ENCODE measurements around the genes REV1, AFF3 and RPL31.

- PRO-cap: no peak
Observed at GRCh38 chr2:99337726-99338696, 822 bp downstream of the EIF5B start.

- PRO-cap: no peak
Observed at GRCh38 chr2:99400459-99401507, 63.6 kb downstream of the EIF5B start.

- PRO-cap: unidirectional peak, minus-strand start at chr2:99489981; unidirectional peak, minus-strand start at chr2:99490214
Observed at GRCh38 chr2:99489857-99490877, at the start of gene REV1. TSS of gene REV1 (minus strand) at chr2:99490017.

GRCh38 chr2:99593873-99594282 lies 104.1 kb upstream of the REV1 start:
- PRO-cap: no peak

DNA sequence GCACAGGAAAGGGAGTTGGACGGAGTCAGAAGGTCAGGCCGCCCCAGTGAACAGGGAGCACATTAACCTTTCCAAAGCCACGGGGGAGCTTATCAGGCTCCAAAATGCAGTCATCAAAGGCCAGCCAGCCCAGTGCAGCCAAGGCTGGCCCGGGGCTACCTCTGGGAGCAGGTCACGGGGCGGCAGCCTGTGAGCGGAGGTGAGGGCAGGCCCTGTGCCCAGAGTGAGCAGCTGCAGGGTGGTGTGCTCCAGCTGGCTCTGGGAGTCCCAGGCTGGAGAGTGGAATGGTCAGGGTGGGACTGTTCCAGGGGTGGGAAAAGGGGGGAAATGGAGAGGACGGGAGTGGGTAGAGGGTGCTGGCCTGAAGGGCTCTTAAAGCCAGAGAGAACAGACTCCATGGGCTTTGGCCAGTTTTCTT lies 146.9 kb upstream of the REV1 start:
- PRO-cap: no peak

- PRO-cap: no peak
Observed at GRCh38 chr2:100142436-100142941, at the start of gene AFF3. TSS of gene AFF3 (minus strand) at chr2:100142590.

DNA sequence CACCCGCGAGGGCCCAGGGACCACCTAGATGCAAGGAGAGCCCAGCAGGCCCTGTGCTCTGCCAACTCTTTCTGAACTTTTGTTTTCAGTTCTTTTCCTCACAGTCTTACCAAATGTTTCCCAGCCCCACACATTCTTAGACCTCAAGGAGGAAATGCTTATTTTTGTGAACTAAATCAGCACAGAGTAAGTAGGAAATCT lies 79.1 kb downstream of the LONRF2 start:
- PRO-cap: no peak

DNA sequence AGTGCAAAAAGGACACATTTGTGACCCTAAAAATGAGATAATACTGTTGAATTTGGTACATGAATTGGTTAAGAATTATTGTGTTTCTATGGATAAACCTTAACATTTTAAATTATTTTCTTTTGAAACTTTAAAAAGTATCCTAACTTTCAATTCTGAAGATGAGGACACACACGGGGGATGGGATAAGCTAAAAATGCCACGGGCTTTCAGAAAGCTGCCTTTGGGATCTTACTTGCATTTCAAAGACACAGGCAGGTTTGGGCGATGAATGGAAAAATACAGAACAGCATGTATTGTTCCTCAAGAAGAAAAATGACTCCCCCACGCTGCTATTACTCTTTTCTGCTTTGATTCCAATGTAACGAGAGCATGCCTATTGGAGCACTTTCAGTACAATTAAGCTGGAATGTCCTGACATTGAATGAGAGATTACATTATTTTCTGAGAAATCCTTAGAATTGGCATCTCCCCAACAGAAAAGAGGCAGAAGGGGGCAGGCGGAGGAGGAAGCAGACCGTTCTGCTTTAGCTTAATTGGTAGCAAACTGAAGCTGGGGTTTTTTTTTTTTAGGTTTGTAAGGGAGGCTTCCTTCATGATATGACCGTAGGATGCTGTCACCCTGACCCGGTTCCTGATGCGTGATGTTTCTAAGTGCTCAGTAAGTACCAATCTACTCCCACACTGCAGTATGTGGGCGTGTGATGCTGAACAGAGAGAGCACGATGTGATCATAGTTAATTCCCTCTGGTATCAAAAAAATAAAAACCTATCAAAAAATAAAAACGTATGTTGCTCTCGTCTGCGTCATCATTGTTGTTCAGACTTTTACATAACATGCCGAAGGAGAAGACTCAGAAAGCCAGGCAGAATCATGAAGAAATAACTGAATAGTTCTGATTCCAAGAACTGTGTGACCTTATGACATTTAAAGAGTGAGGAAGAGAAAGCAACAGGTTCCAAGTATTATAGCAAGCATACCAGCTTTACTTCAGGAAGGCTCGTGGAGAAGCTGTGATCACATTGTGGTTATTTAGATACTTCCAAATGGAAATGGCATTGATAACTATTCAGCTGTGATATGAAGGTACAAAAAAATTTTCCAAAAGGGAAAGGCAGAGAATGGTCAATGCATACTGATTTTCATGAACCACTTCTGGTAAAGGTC lies 40.6 kb downstream of the LONRF2 start:
- PRO-cap: no peak

GRCh38 chr2:100394267-100394614 lies 23.2 kb downstream of the CHST10 start:
- PRO-cap: no peak

DNA sequence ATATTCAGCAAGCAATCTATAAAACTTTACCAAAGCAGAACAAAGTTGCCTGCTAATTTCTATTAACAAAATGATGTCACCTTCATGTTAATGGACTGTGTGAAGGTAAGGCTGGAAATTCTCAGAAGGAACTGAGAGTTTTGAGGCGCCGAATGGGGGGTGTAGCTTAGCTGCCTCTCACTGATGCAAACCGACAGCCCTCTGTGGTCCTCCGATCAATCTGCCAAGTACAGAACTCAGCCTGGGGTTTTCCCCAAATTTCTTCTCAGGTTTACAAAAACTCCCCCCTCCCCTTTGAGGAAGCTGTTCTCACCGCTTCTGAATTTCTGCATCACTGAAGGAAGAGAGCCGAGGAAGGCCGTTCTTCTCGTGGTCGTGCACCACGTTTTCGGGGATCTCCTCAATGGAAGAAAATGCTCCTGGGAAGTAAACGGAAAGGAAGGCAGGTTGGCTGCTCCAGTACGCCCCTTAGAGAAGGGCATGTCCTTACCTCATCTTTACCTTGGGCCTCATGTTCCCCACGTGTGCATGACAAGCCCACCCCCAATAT lies 22.2 kb downstream of the CHST10 start:
- PRO-cap: no peak

DNA sequence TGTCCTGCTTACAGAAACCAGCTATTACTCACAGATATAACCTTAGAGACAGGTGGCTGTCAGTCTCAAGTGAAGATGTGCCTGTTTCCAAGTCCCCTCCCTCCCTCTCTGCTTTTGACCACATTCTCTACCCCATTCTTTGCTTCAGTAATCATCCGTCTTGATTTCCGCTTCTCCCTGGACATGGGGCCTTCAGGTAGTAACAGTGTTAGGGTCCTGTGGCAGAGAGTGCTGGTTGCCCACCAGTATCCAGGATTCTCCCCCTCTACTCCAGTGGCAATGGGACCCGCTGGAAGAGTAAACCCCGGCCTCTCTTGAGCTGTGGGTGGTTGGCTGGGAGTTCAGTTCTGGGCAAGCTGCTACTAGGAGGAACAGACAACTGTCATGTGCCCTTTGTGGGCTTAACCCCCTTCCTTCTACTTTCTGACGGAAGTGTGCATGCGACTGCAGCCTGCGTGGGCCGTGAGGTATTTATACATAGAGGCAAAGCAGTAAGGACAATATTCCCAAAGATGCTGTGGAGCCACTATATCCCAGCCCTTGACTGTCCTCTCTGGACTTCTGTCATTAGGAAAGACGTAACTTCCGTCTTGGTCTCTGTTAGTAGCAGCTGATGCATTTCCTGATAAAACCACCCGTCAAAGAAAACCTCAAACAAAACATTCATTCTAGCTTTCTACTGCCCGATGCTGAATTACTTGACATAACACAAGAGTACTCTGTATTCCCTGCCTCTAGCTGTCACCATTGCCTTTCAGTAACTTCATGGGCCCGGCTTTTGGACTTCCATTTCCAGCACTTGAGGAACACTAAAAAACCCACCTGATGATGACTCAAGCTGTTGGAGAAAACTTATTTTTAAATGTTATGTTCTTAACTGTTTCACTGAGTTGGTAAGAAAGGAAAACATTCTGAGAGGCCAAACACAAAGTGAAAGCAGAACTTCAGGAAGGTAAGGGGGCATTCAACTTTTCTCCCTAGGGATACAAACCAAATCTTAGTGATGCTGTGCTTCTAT lies 18.0 kb downstream of the PDCL3 start:
- PRO-cap: no peak

- PRO-cap: no peak
Observed at GRCh38 chr2:100877490-100878755, 58.0 kb downstream of the NPAS2 start.

DNA sequence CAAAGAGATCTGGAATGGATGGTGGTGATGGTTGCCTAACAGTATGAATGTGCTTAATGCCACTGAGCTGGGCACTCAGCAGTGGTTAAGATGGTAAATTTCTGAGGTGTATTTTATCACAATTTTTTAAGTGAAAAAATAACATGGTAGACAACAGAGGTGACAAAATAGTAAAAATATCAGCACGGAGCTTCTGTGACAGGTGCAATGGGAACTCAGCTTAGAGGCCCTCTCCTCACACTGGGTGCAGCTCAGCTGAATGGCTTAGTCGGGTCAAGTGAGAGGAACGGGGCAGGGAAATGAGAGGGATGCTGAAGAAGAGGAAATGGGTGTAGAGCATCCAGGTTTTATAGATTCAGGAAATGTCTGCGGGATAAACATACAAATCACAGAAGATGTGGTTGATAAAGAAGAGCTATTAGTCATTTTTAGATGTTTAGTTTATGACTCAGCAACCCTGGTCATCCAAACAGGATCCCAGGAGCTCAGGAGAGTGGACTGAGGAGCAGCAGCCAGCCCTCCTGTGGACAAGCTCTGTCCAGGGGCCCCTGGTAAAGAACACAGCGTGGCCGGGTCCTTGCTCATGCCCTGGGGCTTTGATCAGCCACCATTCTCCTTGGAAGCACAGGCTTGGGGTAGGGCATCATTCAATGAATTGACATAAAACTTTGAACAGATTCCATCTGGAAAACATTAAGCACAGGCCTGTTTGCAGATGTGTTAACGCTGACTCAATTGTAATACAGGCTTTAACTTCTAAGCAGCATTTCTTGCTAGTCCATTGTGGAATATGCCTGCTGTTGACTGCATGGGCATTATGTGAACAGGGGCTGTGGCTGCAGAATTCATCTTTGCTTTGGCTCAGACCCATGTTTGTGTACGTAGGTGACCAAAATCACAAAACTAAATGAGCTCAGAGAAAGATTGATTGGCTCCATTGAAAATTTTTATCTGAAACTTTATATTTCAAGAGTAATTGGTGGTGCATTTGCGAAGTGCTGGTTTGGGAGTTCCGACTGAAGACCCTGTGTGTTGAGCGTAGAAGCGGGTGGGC lies 83.0 kb downstream of the NPAS2 start:
- PRO-cap: no peak

DNA sequence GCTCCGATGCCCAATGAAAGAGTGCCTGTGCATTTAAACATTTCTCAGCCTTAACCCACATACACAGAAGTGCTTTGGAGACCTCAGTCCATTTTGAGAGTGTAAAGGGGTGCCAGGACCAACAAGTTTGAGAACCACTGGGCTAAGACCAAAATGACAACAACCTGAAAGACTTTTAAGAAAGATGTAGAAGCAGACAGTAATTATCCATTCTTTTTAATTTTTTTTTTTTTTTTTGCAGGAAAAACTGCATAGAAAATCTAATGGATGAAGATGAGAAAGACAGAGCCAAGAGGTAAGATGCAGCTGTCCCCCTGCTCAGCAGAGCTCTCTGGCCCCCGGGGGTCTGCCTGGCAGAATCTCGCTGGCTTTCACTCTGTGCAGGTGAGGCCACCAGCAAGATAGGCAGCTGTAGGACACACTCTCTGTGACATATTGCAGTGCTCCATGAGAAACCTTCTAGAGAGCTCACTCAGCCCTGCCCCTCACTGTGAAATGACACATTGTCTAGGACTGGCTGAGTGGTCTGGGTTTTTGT lies 84.6 kb downstream of the NPAS2 start:
- PRO-cap: no peak

- PRO-cap: no peak
Observed at GRCh38 chr2:100932810-100933598, 69.1 kb upstream of the RPL31 start.

- PRO-cap: no peak
Observed at GRCh38 chr2:100998040-100998666, 3.9 kb upstream of the RPL31 start.

- PRO-cap: bidirectional peak, plus-strand start at chr2:101002293, minus-strand start at chr2:101002158
Observed at GRCh38 chr2:101001649-101002453, at the start of gene RPL31. TSS of gene RPL31 (plus strand) at chr2:101002289.

DNA sequence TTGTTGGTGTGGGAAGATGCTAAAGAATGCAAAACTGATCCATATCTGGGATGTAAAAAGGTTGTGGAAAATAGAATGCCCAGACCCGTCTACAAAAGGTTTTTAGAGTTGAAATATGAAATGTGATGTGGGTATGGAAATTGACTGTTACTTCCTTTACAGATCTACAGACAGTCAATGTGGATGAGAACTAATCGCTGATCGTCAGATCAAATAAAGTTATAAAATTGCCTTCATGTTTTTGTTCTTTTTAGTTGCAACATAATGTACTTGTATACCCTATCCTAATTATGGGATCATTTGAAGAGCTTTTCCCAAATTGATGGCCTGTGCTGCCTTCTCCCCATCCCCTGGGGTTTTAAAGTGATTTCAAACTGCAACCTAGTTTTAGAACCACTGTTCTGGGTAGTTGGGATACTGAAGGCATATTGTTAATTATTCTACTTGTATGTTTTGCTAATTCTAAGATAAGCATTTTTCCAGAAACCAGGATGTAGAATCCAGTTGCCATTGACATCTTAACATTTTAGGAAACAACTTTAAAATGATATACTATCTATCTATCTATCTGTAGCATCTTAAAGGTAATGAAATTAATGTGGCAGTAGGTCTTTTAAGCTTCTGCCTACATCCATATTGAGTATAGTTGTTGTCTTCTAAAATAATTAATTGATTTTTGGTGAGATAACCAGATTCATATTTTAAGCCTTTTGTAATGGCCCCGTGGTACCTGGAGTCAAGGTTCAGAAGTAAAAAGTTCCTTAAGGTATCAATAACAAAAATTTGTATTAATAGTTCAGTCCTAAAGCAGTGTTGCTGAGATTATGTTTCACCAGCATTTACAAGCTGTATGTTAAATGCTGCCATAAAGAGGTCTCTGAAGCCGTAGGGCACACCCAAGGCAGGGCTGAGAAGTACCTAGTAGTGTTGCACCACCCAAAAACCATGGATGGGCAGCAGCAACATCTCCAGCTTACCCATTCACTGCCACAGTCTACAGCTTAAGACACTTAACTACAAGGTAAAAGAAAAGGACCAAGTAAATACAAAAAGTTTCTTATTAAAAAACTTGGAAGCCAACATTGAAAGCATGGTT lies 4.4 kb downstream of the RPL31 start:
- PRO-cap: no peak

DNA sequence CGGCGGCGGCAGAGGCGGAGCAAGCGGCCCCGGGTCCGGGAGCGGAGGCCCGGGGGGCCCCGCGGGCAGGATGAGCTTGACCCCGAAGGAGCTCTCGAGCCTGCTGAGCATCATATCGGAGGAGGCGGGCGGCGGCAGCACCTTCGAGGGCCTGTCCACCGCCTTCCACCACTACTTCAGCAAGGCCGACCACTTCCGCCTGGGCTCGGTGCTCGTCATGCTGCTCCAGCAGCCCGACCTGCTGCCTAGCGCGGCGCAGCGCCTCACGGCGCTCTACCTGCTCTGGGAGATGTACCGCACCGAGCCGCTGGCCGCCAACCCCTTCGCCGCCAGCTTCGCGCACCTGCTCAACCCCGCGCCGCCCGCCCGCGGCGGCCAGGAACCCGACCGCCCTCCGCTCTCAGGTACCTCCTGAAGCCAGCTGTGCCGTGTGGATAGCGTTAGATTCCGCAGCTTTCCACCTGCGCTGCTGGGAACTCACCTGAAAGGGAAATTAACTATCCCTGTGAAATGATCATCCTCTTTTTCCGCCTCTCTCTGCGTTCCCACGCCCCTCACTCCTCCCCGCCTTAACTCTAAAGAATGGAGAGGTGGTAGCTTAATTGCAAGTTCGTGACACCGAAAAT lies 502 bp downstream of the CNOT11 start:
- PRO-cap: no peak

DNA sequence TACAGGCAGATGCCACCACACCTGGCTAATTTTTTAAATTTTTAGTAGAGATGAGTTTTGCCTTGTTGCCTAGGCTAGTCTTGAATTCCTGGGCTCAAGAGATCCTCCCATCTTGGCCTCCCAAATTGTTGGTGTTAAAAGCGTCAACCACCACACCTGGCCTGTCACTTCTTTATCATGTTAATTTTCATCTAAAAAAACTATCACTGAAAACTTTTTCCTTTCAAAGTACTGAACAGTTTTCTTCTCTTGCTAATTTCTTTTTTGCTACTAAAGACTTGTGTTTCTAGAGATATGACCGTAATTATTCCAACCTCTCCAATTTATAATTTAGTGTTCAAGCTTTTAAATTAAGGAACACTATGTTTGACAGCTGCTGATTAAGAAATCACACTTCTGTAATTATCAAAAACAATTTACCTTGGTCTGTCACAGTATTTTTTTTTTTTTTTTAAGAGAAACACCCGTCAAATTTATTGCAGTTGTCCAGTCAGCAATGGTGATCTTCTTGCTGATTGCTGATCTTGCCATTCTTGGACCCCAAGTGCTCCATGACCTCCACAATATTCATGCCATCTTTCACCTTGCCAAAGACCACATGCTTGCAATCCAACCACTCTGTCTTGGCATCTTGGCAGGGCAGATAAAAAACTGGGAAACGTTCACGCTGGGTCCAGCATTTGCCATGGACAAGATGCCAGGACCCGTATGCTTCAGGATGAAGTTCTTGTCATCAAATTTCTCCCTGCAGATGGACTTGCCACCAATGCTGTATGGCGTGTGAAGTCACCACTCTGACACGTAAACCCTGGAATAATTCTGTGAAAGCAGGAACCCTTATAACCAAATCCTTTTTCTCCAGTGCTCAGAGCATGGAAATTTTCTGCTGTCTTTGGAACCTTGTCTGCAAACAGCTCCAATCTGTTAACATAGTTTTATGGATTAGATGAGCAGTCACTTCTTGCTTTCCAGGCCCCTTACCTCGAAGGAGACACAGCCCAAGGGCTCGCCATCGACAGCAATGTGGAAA lies 21.2 kb downstream of the CNOT11 start:
- PRO-cap: no peak

Data from mesenteric fat pad (tissue), 1 donor.